Bronchial epithelial cell (primary cell): ENCODE measurements around a stretch of chr3.

DNA sequence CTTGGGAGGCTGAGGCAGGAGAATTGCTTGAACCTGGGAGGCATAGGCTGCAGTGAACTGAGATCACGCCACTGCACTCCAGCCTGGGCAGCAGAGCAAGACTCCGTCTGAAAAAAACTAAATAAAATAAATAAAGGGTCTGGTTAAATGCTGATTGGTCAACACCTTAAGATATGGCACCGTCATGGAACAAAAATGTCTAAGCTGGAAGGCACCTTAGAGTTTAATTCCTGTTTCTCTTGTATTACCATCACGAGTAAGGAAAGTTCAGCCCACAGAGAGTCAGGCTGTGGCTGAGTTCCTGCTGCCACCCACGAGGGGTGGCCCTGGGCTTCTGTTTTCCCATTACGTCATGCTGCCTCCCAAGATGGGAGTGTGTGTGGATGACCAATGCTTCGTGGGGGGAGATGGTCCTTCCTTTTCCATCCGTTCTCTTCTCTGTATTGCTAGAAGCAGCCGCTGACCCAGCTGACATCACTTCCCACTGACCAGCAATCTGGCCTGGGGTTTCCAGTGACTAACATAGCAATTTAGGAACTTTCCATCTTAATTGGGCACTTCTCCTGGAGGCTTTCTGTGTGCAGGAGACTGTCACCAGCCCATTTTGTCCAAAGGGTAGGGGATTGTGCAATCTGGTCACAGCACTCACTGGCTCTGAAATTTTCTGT is 9.1 kb downstream of the IRAK2 start:
- RRBS, 2 experiments, result no CpG with 5 or more reads among the region's 9 CpGs

DNA sequence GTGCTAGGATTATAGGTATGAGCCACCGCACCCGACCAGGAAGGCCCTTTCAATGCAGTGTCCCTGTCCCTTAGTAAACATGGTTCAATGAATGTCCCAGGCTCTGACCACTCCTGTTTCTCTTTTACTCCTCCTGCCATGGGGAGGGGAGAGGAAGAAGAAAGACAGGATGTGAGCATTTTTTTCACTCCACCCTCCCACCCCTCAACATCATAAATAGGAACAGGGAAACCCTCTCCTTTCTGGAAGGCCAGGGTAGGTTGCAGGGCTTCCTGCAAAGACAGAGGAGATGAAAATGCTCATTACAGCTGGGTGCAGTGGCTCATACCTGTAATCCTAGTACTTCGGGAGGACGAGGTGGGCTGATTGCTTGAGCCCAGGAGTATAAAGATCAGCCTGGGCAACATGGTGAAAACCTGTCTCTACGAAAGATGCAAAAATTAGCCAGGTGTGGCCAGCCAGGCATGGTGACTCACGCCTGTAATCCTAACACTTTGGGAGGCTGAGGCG is 7.4 kb upstream of the TATDN2 start:
- RRBS, 2 experiments, result no CpG with 5 or more reads among the region's 7 CpGs

- RRBS, 2 experiments, result no CpG with 5 or more reads among the region's 7 CpGs
Measured at GRCh38 chr3:10309744-10310352, 11.1 kb downstream of the SEC13 start.

GRCh38 chr3:10311822-10312473 is 9.0 kb downstream of the SEC13 start:
- RRBS, 2 experiments, result no CpG with 5 or more reads among the region's 18 CpGs

DNA sequence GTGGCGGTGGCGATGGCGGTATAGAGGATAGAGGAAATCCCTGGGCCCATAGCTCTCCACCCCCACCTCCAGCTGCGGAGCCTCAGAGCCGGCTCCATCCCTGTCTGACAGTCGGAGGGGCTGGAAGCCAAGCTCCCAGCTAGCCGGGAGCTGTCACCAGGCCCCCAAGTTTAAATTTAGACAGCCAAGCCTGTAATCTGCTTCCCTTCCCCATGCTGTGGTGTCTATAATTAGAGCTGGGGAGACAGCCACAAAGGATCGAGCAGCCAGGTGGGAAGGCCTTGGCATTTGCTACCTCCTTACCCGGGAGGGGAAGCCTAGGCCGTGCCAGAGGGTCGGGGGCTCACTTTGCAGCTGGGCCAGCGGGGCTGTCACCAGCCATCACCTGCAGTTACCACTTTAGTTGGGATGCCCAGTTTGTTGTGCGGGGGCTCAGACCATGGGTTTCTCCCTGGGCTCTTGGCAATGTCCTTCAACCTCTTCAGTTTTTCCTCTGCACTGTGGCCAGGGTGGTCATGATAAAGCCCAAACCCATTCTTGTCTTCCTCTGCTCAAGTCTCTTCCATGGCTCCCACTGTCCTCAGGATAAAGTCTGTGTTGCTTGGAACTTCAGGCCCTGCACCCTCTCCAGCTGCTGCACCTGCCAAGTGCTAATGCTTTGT is 56.4 kb upstream of the SEC13 start:
- RRBS, 2 experiments, result 44 to 47% methylated on average over 3 of the region's 13 CpGs

GRCh38 chr3:10707867-10708390 is 108.1 kb upstream of the SLC6A11 start:
- RRBS, 2 experiments, result 3% methylated on average over 26 of the region's 64 CpGs

DNA sequence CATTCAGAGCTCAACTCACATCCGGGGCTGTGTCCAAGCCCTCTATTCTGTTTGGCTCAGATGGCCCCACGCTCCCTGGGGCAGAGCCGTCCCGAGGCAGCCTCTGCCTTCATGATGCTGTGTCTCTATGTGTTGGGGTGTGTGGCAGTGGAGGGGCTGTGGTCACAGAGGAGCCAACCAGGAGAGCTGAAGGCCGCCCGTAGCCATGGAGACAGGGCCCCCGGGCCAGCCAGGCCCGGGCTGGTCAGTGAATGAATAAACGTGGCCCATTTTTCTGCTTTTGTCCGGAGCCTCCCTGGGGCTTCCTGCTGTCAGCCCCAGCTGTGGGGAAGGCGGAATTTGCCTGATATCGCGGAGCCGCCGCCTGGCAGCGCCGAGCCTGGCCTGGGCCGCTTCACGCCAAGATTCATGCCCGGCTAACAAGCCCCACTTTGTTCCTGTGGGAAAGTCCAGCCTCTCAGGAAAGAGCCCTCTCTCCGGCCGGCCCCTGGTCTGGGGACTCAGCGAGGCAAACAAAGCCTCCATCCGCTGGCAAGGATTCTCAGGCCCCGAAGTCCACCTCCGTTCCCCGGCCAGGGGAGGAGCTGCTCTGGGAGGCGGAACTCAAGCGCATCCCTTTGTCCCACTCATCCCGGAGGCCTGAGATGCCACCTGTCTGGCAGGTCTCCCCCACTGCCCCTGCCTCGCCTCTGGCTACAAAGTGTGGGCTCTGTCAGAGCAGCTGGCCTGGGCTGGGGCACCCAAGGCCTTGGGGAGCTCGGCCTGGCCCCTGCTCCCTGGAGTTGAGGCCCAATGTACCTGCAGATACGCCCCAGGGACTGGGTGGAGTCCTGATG is 51.7 kb upstream of the SLC6A11 start:
- RRBS, 2 experiments, result 24 to 27% methylated on average over 12 of the region's 33 CpGs

DNA sequence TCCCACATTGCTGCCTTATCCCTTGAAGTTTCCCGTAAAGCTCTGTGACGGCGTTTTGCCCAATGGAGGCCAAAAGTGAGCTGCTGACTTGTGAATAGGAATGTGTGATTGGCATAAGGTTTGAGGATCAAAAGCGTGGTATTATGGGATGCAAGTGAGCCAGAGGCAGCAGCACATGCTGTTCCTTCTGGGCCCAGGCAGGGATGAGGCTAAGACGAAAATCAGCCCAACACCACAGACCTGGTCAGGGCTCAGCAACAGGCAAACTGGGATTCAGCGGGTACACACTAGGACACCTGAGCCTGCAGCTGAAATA is 47.0 kb upstream of the SLC6A11 start:
- RRBS, 2 experiments, result no CpG with 5 or more reads among the region's 6 CpGs

GRCh38 chr3:10988049-10988406 is 4.5 kb upstream of the SLC6A1 start:
- RRBS, 2 experiments, result no CpG with 5 or more reads among the region's 7 CpGs

GRCh38 chr3:11010726-11011314 is 18.3 kb downstream of the SLC6A1 start:
- RRBS, 2 experiments, result no CpG with 5 or more reads among the region's 11 CpGs

GRCh38 chr3:11136588-11138009 is 17.2 kb upstream of the HRH1 start:
- RRBS, 2 experiments, result no CpG with 5 or more reads among the region's 34 CpGs

GRCh38 chr3:11251278-11251655 is 20.9 kb upstream of the ATG7 start:
- RRBS, 2 experiments, result no CpG with 5 or more reads among the region's 5 CpGs

DNA sequence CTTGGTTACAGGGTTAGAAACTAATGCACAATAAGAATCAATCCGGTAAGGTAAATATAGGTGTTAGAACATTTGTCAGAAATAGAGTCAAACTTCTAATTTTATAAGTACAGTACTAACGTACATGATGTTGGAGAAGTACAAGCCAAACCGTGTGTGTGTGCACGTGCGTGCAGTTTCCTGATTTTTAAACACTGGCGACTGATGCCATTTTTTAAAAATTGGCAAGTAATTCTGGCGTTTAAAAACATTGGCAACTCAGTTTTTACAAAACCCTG is 661 bp downstream of the ATG7 start:
- RRBS, 2 experiments, result no CpG with 5 or more reads among the region's 7 CpGs

DNA sequence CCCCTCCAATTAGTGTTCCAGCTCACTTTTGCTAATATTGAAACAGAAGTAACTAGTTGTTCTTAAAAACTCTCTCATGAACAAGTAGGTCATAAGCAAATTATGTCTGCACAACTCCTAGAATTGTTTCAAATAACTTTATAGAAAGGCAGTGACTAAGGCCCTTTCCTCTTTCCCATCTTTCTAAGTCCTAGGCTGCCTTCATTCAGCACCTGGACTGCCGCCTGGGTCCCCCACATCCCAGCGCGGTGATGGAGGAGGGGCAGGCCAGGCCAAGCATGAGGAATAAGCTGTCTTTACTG is 17.9 kb downstream of the ATG7 start:
- RRBS, 2 experiments, result no CpG with 5 or more reads among the region's 3 CpGs

- RRBS, 2 experiments, result no CpG with 5 or more reads among the region's 3 CpGs
Measured at GRCh38 chr3:11367020-11367861, 95.0 kb downstream of the ATG7 start.

DNA sequence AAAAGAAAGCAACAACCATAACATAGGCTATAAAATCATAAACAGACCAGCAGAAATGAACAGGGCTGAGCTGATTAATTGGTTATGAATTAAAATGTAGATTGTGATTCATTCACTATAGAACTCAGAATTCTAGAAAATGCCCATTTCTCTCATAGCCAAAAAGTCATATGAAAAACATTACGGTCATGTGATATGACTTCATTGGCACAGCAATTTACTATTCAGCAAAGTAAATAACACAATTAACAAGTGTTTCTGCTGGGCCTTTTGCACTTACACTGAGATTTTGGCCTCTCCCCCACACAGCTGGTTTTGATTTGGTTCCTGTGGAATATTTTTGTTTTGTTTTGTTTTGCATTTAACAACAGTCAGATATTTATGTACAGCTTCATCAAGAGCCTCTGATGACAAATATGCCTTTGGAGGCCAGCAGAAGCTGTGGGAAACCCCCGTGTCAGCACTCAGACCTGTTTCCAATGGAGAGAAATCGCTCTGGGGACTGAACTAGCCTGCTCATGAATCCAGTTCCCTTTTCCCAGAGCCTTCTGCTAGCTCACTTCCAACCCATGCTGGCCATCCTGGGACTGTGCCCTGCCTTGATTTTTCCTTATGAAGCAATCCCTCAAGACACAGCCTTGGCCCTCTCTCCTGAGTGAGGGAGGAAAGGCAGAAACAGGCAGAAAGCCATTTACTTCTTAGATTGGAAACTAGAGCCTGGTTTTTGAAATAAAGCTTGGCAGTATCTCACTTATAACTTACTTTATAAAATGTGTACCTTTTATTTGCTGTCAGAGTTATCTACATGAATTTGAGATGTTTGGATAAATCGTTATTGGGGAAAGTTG is 161.9 kb downstream of the ATG7 start:
- RRBS, 2 experiments, result no CpG with 5 or more reads among the region's 4 CpGs

- RRBS, 2 experiments, result no CpG with 5 or more reads among the region's 7 CpGs
Measured at GRCh38 chr3:11466108-11466713, 177.5 kb downstream of the VGLL4 start.

DNA sequence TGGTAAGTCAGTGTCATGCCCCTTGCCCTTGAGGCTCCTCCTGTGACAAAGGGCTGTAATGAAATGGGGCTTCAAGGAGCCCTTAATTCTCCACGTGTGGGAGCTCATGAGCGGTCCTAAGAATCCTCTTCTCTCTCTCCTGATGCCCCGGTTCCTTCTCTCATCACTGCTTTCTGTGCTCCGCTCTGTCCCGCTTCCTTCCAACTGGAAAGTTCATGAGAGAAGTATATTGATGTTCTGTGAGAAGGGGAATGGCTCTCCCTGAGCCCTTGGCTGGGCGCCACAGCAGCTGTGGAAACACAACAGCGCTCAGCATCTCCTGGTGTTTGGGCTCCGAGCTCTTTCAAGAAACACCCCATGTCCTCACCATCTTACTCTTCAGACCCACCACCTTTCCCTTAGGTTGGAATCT is 161.8 kb downstream of the VGLL4 start:
- RRBS, 2 experiments, result no CpG with 5 or more reads among the region's 8 CpGs

DNA sequence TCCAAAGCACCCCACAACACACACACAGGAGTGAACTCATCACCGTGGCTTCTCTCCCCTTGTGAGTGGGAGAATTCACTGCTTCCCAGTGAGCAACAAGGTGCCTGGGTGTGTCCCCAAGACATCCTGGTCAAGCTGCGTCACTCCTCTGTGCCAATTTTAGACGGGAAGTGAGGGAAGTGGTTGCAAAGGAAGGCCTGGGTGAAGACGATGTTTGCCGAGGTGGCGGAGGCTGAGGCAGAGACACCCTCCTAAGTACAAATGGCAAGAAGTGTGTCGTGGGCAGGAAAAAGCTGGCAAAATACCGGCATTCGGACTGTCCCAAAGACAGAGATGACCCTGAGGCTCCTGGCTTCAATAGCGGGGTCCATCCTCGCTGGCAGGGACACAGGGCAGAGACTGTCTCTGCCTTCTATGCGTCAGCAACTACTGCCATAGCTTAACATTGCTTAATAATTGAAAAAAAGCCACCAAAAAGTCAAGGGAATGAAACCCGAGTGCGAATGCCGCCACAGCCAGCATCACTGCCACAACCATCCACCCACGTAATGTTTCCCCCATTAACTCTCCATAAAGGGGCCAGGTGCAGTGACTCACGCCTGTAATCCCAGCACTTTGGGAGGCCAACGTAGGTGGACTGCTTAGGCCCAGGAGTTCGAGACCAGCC is 72.8 kb downstream of the VGLL4 start:
- RRBS, 2 experiments, result no CpG with 5 or more reads among the region's 19 CpGs

- RRBS, 2 experiments, result no CpG with 5 or more reads among the region's 8 CpGs
Measured at GRCh38 chr3:11624152-11624725, 19.5 kb downstream of the VGLL4 start.